PC-3 (cell line): ENCODE measurements around a stretch of chr4.

- RAMPAGE, long total RNA, result no peak
These were observed 64.5 kb upstream of the CHRNA9 start for GRCh38 chr4:40270651-40271108.

DNA sequence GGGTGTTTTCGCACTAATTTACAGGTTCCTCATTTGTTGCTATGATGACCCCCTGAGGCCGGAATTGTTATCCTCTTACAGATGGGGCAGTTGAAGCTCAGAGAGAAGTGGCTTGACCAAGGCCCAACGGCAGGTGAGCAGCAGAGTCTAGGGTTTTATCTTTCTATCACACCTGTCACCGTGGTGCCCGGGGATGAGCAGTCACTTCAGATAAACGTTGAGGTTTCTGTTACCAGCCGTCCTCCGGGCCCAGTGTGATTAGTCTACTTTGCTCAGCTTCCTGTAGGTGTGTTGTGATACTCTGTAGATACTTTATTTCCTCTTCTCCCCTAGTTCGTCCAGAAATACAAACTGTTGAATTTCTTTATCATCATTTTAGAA lies 26.9 kb upstream of the CHRNA9 start:
- RAMPAGE, long total RNA, result no peak

- RAMPAGE, long total RNA, result no peak
These were observed 23.2 kb upstream of the CHRNA9 start for GRCh38 chr4:40311750-40312518.

DNA sequence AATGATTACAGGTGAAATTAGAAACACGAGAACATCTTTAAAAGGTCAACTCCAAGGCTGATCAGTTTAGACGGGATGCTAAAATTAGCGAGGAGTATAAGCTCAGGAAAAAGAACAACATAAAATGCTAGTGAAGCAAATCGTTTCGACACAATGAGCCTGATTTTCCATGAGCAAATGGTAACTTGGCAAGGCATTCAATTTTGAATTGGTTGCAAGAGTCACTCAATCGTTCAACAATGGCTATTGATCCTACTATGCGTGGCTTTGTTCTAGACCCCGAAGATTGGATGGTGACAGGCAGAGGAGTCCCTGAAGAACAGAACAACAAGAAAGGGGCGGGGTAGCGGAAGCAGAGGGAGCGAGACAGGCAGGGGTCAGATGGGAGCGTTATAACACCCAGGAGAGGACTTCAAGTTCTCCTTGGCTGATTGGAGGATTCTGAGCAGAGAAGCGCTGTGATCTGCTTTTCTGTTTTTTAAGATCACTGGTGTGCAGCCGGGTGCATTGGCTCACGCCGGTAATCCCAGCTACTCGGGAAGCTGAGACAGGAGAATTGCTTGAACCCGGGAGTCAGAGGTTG lies 146.5 kb downstream of the RBM47 start:
- RAMPAGE, long total RNA, result no peak

DNA sequence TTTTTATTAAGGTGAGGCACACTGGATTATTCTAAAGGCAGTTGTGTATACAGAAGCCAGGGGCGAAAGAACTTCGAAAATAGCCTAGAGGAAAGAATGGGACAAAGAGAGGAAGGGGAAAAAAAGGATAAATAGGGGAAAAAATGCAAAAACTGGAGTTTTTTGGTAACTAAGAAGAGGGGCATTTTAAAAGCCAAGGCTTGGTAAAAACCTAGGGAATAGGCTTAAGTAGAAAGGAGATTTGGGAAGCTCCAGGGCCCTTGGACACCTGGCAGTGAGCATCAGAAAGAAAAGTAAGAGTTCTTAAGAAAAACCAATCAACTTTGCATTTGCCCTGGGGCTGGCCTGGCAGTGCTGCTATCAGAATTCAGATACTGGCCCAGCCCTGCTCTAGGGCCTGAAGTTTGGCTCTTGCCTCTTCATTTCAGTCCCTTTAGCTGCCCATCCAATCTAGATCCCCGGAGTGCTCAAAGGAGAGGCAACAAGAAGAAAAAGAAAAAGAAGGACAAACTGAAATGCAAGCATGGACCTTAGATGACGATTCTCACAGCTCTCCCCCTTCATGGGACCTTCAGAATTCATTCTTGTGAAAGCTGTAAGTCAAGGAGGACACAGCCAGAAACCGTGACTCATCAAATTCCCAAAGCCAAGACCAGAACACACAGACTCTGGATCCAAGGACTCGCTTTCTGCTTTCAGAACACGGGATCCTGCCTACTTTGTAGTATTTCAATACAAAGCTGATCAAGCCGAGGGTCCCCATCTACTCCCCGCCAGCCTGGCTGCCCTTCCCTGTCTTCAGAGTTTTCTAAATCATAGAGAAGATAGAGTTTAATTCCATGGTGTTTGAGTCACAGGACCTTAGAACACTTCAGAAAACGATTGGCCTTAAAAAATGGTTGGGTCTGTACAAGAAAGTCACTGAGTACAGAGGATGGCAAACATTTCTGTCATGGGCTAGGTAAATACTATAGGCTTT lies 103.8 kb downstream of the RBM47 start:
- RAMPAGE, long total RNA, result no peak

DNA sequence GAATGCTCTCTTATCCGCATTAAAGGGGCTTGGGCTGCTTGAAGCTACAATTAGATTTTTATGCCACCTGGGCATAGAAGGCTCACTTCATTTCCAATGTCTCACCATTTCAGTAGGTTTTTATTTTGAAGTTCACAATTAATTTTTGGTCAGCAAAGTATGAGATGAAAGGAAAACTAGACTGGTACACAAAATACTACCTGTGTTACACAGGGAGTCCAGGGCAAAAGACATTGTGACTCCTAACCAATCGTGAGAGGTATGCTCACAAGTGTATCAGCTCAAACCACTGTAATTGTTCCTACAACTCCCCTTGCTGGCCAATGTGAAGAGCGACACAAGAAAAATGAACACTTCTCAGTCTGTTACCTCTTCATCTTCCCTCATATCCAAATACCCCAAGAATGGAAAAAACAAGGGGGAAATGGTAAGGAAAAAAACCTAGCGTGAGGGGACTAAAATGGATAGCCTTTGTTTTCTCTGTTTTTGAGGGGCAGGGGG lies 30.8 kb upstream of the NSUN7 start:
- RAMPAGE, long total RNA, result no peak

- RAMPAGE, long total RNA, result no peak
These were observed 204.2 kb downstream of the NSUN7 start for GRCh38 chr4:40953656-40954576.

GRCh38 chr4:40963260-40963490 lies 213.4 kb downstream of the NSUN7 start:
- RAMPAGE, long total RNA, result no peak

- RAMPAGE, long total RNA, result no peak
These were observed 102.1 kb downstream of the UCHL1 start for GRCh38 chr4:41358658-41359427.

GRCh38 chr4:41612475-41613238 lies 74.7 kb downstream of the LIMCH1 start:
- RAMPAGE, long total RNA, result no peak

DNA sequence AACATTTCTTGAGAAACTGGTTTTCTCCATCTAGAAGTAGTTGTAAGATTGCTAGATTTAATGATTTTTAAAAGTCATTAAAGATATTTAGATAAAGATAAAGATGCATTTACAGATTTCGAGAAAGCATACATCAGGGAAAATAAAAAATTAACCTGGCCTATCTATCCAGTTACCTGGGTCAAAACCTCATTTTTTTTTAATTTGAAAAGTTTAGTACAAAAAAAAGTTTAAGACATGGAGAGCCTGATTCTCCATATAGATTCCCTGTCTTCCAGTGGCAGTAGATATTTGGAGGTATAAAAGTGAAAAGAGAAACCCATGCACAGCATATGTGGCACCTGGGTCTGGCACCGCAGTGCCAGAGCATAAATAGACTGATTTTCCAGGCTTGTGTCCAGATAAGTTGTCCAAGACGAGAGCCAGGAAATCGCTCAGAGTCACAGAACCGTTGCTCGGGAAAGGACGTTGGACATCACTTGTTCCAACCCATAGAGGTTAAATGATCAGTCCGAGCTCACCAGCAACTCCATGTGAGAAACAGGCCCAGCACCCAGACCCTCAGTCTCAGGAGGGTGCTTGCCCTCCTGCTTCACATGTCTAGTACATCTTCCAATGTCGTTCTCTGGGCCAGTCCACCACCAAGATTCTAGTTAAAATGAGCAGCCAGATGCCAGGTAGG lies 92.1 kb downstream of the PHOX2B start:
- RAMPAGE, long total RNA, result no peak

DNA sequence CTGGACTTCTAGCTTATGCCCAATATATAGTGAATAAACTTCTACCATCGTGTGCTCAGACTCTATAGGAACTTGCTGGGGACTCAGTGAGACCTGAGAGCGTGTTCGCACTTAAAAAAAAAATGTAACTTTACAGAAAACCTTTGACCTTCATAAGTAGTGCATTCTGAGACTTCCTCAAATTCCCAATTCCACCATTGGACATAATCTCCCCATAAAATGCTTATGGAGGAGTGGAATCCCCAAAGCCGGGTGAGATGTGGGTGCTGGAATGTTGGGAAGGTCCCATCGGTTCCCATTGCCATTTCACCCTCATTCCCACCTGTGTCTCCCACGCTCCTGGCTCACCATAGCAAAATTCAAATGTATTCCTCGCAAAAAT lies 63.9 kb downstream of the PHOX2B start:
- RAMPAGE, long total RNA, result no peak

DNA sequence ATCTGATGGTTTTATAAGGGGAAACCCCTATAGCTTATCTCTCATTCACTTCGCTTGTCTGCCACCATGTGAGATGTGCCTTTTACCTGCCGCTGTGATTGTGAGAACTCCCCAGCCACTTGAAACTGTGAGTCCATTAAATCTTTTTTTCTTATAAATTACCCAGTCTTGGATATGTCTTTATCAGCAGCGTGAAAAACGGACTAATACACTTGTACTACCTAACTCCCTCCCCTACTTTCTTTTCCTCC lies 53.3 kb upstream of the PHOX2B start:
- RAMPAGE, long total RNA, result no peak

- RAMPAGE, long total RNA, result no peak
These were observed 28.9 kb downstream of the ATP8A1 start for GRCh38 chr4:42627769-42628741.

- RAMPAGE, long total RNA, result no peak
These were observed 38.6 kb upstream of the GNPDA2 start for GRCh38 chr4:44765023-44765258.

DNA sequence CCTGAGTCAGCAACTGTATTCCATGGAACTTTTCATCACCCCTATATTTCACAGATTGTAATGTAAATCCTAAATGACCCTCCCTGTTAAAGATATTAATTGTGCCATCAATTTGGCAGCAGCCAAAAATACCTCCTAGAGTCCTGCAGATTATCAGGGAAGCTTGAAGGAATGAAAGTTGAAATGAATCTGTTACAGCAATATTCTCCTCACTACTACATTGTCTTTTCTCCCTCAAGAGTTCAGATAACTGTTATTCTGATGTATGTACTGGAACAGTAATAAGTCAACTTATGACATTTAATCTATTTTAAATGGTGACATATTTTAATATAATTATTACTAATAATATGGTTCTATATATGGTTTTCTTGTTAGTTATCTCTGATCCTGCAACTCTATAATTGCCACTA lies 16.7 kb downstream of the GABRA2 start:
- RAMPAGE, long total RNA, result no peak

- RAMPAGE, long total RNA, result no peak
These were observed 1.0 kb downstream of the GABRA2 start for GRCh38 chr4:46388463-46389784.

DNA sequence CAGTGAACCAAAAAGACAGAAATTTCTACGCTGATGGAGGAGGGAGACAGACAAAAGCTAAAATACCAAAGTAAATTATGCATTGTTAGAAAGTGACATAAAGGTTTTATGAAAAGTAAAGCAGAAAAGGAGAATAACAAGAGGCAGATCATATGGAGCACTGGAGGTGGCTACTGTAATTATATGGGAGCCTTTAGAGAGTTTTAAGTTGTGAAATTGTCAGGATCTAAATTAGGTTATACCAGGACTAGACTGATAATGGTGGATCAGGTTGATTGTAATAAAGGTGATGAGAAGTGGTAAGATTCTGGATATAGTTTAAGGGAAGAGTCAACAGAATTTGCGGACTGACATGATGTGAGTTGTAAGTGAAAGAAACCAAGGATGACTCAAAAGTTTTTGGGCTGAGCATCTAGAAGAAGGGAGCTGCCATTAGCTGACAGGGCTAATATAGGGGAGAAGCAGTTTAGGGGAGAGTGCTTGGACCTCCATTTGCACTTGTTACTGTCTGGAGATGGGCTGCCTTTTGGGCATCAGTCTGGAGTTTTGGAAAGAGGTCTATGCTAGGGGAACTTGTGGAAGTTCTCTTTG lies 15.2 kb downstream of the ATP10D start:
- RAMPAGE, long total RNA, result no peak

- RAMPAGE, long total RNA, result no peak
These were observed 133.9 kb downstream of the CORIN start for GRCh38 chr4:47703948-47704402.

DNA sequence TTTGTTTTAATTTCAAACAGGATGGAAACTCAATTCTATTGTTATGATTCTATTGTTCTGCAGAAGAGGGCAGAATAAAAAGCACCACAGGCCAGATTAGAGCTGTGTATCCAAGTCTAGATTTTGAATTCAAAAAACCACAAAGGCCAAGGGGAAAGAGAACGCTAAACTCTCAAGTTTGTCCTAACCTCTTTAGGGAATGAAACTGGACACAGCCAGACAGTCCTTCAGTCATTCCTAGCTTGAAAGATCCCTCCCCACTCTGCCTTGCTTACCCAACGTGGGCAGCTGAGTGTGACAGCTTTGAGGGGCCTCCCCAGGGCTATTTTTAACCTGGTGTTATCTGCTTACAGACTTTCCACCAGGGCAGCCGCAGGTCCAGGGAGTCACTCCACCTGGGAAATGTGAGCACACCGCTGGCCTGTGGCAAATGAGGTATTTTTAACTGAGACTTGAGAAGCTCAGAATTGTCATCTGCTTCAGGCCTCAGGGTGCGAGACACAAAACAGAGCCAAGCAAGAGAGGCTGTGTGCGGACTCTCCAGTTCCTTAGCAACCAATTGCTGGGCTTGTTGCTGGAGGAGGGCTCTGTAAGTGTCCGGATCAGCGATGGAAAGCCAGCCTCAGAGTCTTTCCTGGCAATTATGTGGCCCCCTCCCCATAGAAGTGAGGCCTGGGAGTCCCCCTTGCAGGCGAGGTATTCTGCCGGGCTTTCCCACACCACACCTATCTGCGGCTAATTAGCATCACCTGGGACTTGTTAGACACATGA lies 13.1 kb downstream of the CORIN start:
- RAMPAGE, long total RNA, result no peak